ENCODE measurements around a stretch of chr6.

DNA sequence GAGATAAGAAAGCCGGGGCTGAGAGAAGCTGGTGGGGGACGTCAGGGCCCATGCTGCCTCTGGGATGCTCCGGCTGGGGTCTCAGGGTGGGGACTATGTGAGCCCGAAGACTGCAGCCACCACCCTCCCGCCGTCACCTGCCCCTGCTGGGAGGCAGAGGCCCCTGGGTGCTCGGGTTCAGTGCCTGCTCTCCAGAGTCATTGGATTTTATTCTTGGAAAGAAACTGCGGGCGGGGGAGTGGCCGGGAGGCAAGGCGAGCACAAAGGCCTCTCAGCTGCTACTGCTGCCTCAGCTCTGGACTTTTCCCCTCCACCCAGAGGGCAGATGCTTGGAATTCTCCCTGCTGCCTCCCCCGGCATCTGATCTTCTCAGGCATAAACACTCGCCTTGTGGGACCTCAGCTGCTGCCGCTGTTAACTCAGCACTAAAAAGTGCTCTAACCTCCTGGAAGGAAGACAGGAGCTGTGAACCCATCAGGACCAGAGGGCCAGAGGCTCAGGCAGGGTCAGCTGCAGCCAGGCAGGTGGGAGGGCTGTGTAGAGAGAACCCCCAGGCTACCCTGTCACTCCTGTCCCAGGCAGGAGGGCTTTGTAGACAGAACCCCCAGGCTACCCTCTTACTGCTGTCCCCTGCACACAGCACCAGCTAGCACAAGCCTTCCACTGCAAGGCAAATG is 9.3 kb upstream of the FRMD1 start:
- PRO-cap: no peak

GRCh38 chr6:168101381-168102043 is 22.5 kb upstream of the FRMD1 start:
- PRO-cap: bidirectional peak, plus-strand start at chr6:168101630, minus-strand start at chr6:168101513

DNA sequence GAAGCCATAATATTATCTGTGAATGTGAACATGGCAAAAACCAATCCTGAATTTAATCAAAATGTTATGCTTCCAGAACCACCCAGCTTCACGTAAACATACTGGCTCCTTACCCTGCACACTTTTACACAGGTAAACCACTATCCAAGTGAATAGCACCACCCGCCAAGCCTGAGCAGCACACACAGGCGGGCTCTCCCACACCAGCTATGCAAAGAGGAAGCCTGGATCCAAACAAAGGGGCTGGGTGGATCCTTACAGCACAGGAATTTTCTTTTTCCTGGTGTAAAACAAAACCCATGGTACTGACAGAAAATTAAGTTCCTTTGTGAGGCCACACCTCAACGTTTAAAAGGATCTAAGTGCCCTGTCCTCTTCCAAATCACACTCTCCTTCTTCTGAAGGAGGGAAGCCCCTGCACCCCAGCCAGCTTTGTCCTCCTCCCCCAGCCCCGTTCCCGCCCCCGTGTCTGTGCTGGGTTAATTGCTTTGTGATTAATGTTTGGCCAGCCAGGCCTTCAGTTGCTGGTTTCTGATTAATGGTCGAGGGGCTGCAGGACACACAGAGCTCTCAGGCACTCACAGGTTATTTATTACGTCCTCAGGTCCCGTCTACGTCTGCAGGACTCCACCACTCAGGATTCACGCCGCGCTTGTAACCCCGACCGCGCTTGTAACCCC is 6.1 kb downstream of the DACT2 start:
- PRO-cap: no peak

DNA sequence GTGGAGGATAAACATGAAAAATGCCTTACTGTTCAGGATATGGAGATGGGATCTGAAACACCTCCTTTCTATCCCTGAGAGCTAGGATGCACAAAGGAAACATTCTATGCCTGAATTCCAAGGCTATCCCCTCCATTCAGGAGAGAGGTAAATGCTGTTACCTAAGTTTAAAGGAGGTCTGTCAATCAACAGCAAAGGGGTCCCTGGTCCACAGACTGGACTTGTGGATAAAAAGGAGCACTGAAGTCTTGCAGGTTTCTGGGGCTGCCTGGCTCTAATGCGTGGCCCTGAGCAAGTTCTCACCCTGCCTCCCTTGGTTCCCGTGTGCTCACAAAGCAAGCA is 4.9 kb downstream of the DACT2 start:
- PRO-cap: no peak

- PRO-cap: no peak
Measured at GRCh38 chr6:168377074-168378185, 57.9 kb upstream of the DACT2 start.

DNA sequence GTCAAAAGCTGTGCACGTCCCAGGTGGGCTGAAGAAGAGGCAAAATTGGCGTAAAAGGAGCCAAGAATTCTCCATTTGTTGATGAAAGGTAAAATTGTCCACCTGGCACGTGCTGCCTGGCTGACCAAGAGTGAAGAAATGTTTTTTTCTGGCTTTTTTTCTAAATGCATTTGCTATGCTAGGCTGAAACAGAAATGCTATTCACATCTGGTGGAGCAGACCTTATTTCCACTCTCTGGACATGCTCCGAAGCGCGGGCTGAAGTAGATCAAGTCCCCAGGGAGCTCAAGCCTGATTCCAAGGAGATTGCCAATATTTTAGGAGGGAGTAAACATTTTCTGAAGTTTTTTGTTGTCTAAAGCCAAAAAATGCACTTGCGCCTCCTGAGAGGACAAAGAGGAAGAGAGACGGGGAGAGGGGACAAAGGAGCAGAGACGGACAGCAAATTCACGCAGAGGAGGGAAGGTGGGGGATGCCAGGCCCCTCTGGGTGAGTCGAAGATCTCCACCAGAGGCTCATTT is 23.3 kb upstream of the SMOC2 start:
- PRO-cap: no peak

DNA sequence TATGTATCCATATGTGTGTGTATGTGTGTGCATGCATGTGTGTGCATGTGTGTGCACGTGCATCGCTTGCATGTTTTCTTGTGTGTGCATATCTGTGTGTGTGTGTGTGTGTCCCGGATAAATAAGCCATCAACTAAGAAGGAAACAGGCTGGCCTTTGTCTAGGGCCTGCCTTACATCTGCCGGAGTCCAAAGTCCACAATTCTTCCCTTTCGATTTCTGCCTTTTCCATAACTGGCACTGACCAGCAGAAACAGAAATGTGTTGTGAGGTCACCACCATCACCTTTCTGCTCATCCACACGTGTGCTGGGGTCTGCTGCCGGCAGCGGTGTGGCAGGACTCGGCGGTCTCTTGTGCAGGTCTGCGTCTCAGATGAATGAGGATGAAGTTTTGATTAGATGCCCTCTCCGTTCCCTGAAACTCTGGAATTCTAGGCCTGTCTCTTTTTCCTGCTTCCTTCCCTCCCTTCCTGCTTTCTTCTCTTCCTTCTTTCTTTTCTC is 358.0 kb downstream of the THBS2 start:
- PRO-cap: no peak

- PRO-cap: no peak
Measured at GRCh38 chr6:169071021-169071220, 182.7 kb downstream of the THBS2 start.

DNA sequence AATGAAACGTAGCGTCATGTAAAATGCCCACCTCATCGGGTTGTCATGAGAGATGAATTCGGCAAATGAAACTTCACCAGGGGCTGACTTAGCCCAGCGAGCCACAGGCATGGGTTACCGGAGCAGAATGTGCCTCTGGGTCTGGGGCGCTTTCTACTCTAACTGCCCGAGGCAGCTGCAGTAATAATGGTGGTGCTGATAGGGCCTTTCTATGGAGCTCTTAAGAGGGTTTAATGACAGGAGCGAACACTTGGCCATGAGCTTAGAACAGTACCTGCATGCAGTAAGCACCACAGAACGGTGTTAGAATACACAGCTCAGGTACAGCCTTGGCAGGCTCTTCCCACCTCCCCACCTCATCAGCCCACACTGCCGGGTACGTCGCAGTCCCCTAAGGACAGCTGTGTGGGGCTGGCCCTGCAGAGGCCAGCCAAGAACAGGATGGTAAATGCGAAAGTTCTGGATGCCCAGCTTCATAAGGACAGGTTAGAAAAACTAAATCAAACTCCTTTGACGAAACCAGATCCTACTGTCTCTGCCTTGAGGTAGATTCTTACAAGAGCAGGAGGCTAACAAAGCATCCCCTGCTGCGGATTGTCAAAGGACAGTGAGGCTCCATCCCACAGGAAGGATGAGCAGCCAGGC is 1.5 kb downstream of the THBS2 start:
- PRO-cap: no peak

- PRO-cap: bidirectional peak, plus-strand start at chr6:169428736, minus-strand start at chr6:169428697
Measured at GRCh38 chr6:169428396-169429045, 174.9 kb upstream of the THBS2 start.

- PRO-cap: no peak
Measured at GRCh38 chr6:169620380-169620647, 81.5 kb downstream of the WDR27 start.

GRCh38 chr6:169667715-169668387 is 34.0 kb downstream of the WDR27 start:
- PRO-cap: no peak

- PRO-cap: no peak
Measured at GRCh38 chr6:169800698-169801108, 49.3 kb downstream of the ERMARD start.

GRCh38 chr6:169921910-169922148 is 170.4 kb downstream of the ERMARD start:
- PRO-cap: no peak

DNA sequence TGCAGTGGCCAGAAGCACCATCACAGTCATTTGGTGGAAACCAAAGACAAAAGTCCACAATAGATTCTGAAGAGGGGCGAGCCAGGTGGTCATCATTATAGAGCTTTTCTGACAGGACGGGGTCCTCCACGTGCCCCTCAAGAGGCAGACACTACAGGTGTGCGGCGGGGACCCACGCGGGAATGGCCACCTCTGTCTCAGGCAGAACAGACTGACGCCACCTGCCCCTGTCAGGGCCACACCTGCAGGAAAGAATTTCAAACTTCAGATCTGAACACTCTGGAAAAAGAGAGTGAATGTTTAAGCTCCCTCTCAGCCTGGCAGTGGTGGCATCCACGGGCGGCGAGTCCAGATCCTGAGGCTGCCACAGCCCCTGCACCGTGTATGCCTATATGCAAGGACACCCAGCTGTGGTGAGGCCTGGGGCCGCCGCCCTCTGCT is 234.7 kb downstream of the ERMARD start:
- PRO-cap: no peak

GRCh38 chr6:170043248-170043872 is 247.5 kb downstream of the DLL1 start:
- PRO-cap: no peak

DNA sequence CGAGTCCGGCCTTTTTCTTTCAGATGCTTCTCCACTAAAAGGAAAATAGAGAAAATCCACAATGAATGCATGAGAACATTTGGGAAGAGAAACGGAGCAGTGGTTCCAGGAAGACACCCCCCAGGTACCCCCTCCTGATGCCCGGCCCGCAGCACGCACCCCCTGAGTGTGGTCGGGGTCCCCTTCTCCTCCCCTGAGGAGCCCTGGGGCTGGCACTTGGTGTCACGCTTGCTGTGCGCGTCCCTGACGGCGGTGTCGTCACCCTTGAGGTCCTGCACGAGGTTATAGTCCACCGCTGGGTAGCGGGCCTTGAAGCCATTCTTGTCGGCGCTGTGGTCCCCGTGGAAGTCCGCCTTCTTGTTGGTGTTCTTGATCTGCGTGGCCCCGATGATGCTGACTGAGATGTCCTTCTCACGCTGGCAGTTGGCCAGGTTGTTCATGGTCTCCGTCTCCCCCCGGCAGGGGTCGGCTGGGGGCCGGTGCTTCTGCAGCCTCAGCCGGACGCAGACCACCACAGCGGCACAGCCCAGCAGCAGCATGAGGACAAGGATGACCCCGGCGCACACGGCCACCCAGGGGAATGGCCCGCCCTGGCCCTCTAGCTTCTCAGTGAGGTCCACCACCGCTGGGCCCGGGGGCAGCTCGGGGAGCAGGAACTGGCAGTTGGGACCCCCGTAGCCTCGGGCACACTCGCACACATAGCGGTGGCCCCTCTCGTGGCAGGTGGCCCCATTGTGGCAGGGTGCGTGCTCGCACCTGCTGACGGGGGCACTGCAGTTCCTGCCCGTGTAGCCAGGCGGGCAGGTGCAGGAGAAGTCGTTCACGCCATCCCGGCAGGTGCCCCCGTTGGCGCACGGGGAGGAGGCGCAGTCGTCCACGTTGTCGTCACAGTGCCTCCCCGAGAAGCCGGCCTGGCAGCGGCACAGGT is 7.5 kb downstream of the DLL1 start:
- PRO-cap: no peak

- PRO-cap: bidirectional peak, plus-strand start at chr6:170291198, minus-strand start at chr6:170290928
Measured at GRCh38 chr6:170291137-170291331, 156 bp upstream of the DLL1 start.

DNA sequence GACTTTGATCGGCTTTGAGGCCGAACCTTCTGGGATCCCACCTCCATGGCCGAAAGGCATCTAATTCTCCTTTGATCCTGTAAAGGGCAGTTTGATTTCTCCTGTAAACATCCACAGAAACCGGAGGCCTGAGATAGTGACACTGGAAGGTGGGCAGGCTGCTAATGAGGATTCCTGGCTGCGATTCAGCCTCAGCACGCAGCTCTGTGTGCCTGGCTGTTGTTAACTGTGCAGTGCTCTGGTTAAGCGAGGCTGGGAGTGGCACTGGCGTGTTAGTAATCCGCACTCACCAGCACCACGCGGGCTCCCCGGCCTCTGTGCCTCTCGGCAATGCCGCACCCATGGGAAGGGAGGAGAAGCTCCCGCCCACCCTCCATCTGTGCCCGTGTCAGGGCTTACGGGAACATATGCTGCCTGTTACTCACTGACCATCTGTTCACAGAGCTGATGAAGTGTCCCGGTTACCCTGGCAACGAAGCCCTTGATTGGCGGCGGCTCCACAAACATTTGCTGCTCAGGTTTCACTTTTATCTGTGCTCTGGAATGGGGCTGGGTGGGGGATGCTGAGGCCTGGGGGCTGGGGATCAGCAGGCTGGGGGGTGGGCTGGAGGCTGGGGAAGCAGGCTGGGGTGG is 114.8 kb downstream of the PSMB1 start:
- PRO-cap: no peak

DNA sequence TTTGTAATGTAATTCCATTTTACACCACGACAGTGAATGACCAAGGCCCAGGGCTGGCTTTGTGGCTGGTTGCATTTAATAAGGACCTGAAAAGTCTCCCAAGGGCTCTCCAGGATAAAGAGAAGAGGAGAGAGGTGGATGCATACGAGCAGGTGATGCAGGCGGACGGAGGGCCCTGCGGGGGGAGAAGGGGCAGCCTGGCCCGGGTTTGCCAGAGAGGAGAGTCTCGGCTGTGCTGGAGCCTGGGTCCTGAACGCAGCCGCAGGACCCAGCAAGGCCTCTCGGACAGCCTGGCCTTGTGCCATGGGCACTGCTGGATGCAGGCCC is 98.3 kb downstream of the PSMB1 start:
- PRO-cap: no peak